ENCODE data around the gene DMRT2.

DNA sequence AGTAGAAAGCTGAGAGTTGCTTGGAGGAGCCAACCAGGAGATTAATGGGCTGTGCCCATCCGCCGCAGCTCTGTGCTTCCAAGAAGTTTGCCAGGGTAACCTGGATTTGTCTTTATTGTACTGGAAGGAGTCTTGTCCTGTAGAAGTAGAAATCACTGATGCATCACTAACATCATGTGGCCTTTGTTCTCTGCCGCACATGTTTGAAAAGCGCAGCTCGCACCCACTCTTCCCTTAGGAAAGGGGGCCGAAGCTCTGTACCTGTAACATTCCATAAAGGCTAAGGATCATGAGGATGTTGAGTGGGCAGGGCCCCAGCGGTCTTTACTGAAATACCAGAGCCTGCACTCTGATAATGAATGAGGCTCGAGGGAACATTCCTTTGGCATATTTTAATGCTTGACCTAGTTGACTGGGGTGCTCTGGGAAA lies 69.5 kb downstream of the KANK1 start:
- PRO-cap = no peak

GRCh38 chr9:585266-585927 lies 80.9 kb downstream of the KANK1 start:
- PRO-cap = no peak

- PRO-cap = no peak
Observed at GRCh38 chr9:613859-614423, 109.4 kb downstream of the KANK1 start.

- PRO-cap = no peak
Observed at GRCh38 chr9:708077-709108, 133.1 kb upstream of the DMRT1 start.

DNA sequence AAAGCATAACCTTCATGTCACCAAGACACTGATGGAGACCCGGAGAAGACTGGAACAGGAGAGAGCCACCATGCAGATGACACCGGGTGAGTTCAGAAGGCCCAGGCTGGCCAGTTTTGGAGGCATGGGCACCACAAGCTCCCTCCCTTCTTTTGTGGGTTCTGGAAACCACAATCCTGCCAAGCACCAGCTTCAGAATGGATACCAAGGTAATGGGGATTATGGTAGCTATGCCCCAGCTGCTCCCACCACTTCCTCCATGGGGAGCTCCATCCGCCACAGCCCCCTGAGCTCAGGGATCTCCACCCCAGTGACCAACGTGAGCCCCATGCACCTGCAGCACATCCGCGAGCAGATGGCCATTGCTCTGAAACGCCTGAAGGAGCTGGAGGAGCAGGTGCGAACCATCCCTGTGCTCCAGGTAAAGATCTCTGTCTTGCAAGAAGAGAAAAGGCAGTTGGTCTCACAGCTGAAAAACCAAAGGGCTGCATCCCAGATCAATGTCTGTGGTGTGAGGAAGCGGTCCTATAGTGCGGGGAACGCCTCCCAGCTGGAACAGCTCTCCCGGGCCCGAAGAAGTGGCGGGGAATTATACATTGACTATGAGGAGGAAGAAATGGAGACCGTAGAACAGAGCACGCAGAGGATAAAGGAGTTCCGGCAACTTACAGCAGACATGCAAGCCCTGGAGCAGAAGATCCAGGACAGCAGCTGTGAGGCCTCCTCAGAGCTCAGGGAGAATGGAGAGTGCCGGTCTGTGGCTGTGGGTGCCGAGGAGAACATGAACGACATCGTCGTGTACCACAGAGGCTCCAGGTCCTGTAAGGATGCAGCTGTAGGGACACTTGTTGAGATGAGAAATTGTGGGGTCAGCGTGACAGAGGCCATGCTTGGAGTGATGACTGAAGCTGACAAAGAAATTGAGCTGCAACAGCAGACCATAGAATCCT lies 130.0 kb upstream of the DMRT1 start:
- PRO-cap = no peak

GRCh38 chr9:715220-715909 lies 126.1 kb upstream of the DMRT1 start:
- PRO-cap = no peak

- PRO-cap = no peak
Observed at GRCh38 chr9:734733-735303, 106.7 kb upstream of the DMRT1 start.

DNA sequence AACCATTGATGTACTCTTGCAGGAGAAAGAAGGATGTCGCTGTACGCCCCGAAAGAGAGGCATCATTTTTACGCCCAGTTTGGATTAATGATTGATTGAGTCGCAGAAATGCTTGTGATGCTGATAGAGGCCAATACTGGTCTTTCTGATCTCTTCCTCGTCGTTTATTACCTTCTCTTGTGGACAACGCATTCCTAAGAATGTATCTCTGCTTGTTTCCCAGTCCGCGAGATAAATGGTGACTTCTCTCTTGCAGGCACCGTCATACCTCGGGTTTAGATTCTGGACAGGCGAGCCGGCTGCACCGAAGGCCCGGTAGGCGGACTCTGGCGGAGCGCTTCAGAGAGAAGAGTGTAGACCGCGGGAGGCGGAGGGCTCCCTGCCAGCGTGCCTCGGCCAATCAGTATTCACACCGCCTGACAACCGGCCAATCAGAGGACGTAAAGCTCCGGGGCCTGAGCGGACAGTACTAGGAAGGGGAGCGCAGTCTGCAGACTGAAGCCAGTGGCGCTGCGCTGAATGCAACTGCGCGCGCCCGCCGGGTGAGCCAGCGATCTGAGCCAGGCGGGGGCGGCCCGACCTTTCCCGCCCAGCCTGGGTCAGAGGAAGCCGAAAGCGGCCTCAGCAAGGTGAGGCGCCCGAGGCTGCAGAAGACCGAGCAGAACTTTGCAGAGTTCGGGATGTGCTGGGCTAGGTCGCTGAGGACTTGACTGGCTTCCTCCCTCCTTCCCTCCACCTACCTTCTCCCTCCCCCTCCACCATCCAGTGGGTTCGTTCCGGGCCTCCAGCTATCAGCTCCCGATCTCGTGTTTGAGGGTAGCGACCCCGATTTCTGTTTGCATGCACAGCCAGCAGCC lies at the start of gene DMRT2:
Gene DMRT2 (plus strand): TSS at position 504 of the 857 bp plus-strand sequence.
- PRO-cap = no peak

DNA sequence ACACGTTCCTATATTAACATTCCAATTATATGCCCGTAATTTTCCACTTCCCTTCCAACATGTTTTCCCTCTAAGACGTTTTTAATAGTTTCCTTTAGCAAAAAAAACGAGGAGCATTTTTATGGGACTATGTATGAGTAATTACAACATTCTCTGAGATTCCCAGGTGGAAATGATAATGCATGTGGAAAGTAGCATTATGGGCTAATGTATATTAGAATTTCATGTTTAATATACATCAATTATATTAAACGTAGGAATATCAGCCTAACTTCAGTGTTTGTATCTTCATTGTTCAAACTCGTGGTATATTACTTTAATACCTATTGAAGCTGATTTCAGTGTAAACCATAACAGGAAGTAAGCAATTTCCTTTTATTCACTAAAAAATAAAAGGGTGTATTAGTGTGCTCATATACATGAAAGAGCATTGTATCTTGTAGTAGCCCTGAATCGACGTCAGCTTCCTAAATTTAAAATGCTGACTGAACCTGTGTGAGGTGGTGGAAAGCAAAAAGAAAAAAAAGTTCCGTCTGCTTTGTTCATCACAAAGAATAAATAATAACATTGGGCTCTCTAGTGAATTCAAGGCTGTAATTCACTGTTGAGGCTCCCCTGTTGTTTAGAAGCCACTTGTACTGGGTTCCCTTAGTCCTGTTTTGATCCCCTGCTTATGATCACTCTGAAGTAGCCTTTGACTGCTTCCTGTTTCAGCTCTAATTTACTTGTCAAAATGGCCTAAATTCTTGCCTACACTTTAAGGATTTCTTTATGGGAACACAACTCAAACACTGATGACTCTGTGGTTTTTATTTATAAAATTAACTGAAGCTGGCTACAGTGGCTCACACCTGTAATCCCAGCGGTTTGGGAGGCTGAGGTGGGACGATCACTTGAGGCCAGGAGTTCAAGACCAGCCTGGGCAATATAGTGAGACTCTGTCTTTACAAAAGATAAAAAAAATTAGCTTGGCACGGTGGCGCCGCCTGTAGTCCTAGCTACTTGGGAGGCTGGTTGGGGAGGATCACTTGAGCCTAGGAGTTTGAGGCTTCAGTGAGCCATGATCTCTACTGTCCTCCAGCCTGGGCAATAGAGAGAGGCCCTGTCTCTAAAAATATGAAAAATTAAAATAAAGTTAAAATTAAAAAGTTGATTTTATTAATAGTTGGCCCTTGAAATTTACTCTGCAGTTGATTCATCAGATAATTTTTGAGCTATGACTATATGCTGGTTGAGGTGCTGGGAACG lies 11.6 kb downstream of the SMARCA2 start:
- PRO-cap = no peak

DNA sequence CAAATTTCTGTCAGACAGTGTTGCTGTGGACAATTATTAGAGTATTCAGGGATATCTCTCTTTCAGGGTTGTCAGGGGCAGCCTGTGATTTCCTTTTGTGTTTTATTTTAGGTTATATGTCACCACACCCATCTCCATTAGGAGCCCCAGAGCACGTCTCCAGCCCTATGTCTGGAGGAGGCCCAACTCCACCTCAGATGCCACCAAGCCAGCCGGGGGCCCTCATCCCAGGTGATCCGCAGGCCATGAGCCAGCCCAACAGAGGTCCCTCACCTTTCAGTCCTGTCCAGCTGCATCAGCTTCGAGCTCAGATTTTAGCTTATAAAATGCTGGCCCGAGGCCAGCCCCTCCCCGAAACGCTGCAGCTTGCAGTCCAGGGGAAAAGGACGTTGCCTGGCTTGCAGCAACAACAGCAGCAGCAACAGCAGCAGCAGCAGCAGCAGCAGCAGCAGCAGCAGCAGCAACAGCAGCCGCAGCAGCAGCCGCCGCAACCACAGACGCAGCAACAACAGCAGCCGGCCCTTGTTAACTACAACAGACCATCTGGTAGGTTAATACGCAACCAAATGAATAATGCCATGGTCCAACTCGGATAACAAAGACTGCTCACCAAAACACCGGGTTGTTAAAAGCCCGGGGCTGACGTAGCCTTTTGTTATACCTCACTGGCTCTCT lies 24.3 kb downstream of the SMARCA2 start:
- PRO-cap = no peak

GRCh38 chr9:2094001-2094565 lies 78.9 kb downstream of the SMARCA2 start:
- PRO-cap = no peak

- PRO-cap = no peak
Observed at GRCh38 chr9:2267130-2267790, 252.1 kb downstream of the SMARCA2 start.

DNA sequence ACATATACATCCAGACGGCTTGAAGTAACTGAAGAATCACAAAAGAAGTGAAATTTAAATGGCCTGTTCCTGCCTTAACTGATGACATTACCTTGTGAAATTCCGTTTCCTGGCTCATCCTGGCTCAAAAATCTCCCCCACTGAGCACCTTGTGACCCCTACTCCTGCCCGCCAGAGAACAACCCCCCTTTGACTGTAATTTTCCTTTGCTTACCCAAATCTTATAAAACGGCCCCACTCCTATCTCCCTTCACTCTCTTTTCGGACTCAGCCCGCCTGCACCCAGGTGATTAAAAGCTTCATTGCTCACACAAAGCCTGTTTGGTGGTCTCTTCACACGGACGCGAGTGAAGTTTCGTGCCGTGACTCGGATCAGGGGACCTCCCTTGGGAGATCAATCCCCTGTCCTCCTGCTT lies 260.6 kb downstream of the SMARCA2 start:
- PRO-cap = no peak

DNA sequence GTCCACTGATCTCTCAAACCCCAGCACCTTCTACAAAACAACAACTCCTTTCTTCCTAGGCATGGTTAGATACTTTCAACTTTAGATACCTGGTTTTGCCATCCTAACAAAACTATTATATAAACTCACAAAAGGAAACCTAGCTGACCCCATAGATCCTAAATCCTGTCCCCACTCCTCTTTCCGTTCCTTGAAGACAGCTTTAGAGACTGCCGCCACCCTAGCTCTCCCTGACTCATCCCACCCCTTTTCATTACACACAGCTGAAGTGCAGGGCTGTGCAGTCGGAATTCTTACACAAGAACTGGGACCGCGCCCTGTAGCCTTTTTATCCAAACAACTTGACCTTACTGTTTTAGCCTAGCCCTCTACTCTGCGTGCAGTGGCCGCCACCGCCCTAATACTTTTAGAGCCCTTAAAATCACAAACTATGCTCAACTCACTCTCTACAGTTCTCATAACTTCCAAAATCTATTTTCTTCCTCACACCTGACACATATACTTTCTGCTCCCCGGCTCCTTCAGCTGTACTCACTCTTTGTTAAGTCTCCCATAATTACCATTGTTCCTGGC lies 264.0 kb downstream of the SMARCA2 start:
- PRO-cap = no peak

DNA sequence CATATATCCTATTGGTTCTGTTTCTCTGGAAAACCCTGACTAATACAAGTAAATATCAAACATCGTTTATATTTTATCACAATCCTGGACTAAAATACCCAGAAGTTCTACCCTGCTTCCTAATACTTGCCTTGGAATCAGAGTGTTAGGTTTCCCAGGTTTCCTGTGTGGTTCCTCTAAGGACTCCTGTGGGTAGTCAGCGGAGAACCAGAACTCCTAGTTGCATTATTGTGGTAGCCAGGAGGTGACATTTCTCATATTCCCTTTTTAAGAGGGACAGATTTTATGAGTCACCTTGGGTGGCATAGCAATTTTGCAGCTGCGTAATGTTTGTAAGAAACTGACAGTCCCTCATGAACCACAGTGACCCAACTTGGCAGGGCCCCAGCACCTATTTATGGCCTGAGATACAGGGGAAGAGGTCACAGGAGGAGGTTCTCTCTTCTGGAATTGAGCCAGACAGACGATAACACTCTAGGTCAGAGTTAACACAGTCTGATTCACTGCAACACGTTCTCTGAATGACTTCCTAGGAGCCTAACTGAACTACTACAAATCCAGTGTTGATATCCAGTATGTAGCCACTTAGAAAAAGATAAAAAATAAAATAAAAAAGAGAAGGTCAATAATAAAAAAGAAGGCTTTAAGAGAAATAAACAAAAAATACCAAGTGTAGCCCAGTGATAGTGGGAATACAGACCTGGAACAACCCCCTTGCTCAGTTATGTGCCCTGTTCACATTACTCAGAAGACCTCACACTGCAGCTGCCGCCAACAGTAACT lies 50.9 kb upstream of the VLDLR start:
- PRO-cap = no peak

DNA sequence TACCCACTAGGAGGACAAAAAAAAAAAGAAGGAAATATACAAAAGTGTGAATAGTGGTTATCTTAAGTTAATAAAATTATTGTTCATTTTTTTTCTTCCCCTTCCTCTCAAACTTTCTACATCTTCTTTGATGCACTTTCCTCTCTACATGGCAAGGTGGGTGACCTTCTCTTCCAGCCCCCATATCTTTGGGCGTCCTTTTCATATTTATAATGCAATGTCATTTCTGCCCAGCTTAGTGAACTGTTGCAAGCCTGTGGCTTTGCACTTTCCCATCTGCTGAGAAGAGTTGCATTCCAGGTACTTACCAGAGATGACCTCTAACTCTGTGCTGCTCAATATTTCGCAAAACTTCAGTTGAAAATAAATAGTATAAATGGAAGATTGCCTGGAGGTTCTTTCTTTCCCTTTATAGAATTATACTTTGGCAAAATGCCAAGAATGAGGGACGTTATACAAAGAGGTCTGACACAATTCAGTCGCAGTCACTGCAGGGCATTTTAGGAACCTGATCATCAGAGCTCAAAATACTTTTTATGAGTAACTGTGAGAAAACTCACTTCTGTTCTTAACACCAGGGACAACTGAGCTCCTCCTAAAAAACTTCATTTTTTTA lies 19.0 kb upstream of the VLDLR start:
- PRO-cap = no peak

DNA sequence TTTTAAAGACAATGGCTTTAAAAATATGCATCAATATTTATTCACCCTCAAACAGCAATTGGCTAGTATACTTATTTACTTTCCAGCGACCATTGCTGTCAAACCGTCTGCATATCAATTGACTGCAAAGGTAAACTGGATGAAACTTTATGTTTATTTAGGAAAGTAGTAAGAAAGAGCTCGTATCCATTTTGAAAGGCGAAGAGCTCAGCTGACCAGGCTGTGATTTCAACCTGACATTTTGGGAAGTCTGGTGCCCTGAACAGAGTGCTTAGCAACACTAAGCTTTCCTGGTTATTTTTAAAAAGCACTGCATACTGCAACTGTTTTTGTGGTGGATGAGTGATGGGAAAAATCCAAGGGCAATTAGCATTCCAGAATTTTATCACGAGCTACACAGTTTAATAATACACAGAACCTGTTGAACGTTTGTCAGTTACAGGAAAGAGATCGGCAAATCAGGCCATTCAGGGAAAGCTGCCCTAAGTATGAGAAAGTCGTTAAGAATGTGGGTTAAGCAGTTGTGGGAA lies 26.0 kb downstream of the PUM3 start:
- PRO-cap = no peak

GRCh38 chr9:3223477-3224072 lies 302.2 kb downstream of the RFX3 start:
- PRO-cap = no peak

DNA sequence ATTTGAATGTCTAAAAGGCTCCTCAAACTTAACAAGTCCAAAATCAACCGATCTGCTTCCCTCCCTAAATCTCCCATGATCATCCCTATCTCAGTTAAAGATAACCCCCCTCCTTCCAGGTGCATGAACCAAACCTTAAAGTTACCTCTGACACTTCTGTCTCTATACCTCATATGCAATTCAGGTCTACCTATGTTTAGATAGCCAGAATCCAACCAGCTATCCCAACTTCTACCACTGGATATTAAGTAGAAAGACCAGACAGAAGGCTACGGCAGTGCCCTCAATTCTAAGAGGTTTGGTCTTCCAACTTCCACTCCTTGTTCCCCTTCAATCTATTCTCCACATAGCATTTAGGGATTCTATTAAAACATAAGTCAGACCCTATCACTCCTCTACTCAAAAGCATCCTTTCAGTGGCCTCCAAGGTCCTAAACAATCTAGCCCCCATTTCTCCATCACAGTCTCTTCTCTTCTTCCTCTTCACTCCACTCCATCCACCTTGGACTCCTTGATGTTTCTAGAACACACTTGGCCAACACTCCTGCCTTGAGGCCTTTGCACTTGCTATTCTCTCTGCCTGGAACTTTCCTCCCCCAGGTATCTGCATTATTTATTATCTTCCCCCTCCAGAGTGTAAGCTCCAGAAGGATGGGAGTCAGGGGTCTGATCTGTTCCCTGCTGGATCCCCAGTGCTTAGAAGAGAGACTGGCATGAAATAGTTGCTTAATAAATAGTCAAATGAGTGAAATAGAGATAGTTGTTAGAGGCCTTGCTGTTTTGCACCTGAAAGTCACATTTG lies 195.5 kb downstream of the GLIS3 start:
- PRO-cap = no peak

DNA sequence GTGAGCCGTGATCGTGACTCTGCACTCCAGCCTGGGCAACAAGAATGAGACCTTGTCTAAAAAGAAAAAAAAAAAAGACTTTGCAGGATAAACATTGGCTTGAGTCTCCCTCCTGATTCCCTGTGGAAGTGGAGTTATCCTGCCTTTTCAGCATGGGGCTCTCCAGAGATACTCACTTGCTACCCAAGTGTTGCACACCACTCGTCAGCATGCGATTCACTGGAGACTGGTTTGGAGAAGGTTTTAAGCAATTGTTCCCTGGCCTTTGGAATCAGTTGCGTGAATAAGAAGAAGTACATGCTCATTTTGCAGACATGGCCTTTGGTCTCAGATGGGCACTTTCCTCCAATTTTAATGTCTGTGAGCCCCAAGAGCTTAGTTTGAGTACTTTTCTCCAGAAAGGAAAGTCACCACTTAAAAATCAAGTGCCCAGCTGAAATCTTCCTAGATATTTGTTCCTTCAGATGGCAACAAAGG lies 2.5 kb downstream of the SLC1A1 start:
- PRO-cap = no peak

Measured in mesothelial cell of epicardium (in vitro differentiated cells).